Left colon (tissue), 1 donor: Measurements from ENCODE around the genes CECR2, BID and PEX26.

- PRO-cap, result no peak
These were observed 6.9 kb upstream of the CCT8L2 start for GRCh38 chr22:16599505-16600009.

DNA sequence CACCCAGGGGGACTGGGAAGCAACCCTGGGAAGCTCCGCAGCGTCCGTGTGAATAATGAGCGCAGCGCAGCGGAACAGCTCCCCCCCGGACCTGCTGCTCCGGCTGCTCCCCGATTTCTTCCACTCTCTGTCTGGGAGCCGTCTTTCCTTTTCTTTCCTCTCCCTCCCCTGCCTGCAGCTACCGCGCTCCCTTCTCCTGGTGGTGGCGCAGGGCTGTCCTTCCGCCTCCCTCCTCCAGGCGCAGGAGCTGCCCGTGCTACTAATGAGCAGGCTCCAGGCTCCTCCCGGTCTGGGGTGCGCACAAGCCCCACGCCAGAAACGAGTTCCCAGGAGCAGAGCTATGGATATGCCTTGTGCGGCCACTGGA is 107.3 kb downstream of the XKR3 start:
- PRO-cap, result no peak

GRCh38 chr22:17035854-17036698 is 28.1 kb upstream of the GAB4 start:
- PRO-cap, result no peak

- PRO-cap, result no peak
These were observed 1.6 kb downstream of the IL17RA start for GRCh38 chr22:17086238-17086987.

DNA sequence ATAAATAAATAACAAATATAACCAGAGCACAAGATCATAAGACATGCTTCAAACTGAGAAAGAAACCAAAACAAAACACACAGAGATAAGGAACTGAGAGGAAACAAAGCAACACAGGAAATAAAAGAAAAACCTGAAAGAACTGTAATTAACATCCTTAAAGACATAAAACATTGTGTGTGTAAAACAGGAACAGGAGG is 2.5 kb downstream of the ADA2 start:
- PRO-cap, result no peak

DNA sequence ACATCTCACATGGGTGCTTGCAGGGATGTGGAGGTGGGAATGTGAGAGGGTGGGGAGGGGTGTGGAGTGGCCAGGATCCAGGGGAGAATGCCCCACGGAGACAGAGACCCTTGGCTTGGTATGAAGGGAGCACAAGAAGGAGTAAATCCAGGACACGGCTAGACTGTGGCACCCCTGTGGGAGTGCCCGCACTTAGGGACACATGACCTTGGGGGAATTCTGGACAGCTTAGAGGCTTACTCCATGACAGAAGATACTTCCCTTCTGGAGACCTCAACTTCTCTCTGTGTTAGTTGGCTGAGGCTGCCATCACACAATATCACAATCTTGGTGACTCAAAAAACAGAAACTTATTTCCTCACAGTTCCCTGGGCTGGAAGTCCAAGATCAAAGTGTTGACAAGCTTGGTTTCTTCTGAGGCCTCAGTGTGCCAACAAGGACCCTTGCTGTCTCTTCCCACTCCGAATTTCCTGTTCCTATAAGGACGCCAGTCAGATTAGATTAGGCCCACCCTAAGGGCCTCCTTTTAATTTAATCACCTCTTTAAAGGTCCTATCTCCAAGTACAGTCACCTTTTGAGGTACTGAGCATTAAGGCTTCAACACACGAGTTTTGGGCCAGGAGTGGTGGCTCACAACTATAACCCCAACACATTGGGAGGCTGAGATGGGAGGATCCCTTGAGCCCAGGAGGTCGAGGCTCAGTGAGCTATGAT is 22.8 kb upstream of the ADA2 start:
- PRO-cap, result no peak

DNA sequence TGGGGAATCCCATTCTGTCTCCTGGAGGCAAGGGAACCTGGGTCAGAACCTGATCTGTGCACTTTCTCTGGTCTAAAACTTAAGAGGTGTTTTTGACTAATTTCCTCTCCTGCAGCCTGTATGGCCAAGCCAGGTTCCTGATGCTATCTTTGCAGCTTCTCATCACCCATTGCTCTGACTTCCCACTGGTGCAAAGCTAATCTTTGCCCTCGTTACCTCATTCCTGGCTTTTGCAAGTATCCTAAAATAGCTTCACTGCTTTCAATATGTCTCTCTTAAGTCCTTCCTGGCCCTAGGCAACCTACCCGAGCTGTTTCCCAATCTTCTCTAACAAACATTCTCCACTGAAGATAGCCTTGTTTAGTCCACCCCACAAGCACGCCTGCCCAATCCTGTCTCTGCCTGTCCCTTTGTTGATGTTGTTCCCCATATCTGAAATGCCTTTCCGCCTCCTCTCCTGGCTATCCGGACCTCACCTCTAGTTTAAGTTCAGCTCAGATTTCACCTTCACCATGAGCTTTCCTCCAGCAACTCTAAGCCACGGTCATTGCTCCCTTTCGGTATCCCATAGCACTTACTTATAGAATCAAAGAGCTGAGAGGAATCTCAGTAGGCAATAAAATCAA is 30.1 kb upstream of the CECR2 start:
- PRO-cap, result no peak

DNA sequence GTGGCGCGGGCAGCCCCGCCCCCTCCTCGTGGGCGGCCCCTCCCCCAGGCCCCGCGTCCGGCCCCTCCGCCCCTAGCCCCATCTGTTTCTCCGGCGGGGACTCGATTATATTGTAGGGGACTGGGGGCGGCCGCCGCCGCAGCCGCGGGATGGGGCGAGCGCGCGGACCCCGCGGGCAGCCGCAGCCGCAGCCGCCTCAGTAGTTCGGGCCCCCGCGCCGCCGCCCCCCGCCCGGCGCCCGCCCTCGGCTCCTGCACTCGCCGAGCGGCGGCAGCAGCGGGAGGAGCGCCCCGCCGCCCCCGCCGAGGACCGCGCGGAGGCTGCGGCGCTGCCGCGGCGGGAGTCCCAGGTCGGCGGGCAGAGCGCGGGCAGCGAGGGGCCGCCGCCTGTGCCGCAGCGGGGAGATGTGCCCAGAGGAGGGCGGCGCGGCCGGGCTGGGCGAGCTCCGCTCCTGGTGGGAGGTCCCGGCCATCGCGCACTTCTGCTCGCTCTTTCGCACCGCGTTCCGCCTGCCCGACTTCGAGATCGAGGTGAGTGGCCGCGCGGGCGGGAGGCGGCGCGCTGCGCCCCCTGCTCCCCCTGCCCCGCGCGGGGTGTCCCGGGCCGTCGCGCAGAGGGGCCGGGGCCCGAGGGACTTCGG is at the start of gene CECR2:
Gene CECR2, plus strand, starts transcription at position 81 of the 640 bp plus-strand sequence.
- PRO-cap, result unidirectional peak, plus-strand start at position 256 of the sequence; bidirectional peak, plus-strand start at position 522 of the sequence, minus-strand start at position 390 of the sequence

DNA sequence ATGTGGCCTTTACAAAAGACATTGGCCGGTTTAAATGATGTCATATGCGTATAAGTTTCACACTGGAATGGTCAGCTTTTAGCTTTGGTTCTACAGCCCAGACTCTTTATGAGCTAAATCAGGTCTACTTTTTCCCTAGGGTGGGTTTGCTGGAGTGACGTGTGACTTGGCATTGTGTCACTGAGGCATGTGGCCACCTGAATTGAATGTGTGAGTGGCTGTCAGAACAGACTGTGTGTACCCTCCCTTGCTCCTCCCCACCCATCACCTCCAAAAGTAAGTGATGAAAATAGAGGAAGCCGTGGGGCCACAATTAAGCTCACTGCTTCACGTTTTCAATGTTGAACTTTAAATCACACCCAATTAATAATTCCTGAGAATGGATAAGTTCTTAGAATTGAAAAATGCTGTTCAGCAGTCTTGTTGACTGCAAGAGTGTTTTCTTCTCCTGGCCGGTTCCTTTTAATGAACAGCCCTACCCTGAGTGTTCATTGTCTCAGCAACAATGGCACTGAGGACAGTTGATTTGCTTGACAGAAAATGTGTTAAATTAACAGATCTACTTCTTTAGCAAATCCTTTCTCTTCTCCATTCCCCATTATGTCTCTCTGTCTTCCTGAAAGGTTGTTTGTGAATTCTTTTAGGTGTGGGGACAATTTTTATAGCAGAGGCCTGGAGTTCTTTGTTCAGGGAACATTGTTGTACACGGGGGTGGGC is 11.3 kb downstream of the CECR2 start:
- PRO-cap, result no peak

DNA sequence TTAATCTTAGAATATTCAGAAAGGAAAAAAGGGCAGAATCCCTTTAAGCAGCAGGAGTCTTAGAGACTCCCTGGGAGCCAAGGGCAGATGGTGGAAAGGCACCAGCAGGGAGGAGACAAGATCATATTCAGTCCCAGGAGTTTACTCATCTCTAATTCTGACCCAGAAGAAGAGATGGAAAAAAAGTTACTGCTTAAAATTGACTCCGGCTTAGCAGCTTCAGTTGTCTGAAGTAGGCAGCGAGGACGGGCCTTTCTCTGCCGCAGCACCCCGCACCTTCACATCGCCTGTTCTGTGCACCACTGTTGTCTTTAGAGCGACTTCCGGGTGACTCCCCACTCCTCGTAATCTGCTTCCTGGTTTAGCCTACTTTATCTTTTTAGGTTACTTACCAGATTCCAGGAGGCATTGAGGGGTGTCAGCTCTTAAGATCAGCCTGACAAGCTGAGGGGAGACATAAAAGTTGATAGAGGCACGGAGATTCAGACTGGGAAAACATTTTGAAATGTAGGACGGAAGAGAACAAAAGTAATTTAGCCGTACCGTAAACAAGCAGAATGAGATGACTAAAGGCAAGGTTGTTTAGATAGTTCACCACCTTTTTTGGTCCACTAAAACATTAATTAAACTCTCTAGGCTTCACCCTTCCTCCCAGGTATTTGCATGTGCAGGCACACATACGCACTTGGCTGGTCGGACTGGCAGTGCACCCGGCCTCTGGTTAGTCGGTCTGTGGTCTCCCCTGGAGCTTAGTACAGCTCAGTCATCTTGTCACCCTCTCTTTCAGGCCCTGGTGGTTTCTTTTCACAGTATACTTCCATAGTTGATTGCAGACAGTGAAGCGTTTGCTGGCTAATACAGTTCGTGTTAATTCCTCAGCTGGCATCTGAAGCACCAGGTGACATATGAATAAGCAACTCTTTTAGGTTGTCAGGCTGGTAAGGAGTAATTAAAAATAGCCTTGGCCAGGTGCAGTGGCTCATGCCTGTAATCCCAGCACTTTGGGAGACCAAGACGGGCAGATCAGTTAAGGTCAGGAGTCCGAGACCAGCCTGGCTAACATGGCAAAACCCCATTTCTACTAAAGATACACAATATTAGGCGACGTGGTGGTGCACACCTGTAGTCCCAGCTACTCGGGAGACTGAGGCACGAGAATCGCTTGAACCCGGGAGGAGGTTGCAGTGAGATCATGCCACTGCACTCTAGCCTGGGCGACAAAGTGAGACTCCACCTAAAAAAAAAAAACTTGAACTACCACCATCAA is 74.6 kb downstream of the CECR2 start:
- PRO-cap, result no peak

DNA sequence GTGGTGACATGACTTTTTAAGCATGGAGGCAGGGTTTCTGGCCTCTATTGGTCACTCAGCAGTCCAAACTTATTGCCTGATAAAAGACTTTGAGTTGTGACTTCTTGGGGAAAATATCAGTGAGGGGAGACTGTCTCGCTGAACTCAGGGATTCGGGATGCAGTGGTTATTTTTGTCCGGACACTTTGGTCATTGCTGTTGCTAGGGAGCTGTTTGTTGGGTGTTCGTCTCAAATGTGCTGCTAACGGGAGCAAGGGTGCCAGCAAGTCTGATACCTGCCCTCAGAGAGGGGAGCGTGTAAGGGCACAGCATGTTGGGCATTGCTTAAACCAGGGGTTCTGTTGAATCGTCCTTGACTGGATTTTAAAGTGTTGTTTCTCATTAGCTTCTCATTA is 49.3 kb upstream of the SLC25A18 start:
- PRO-cap, result no peak

DNA sequence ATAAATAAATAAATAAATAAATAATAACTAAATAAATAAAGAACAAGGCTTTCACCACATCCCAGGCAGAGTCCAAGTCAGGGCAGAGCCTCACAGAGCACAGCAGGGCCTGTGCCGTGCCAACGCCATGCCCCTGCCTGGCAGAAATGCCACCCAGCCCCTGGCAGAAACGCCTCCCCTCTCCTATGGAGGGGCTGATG is 5.3 kb downstream of the BID start:
- PRO-cap, result no peak

DNA sequence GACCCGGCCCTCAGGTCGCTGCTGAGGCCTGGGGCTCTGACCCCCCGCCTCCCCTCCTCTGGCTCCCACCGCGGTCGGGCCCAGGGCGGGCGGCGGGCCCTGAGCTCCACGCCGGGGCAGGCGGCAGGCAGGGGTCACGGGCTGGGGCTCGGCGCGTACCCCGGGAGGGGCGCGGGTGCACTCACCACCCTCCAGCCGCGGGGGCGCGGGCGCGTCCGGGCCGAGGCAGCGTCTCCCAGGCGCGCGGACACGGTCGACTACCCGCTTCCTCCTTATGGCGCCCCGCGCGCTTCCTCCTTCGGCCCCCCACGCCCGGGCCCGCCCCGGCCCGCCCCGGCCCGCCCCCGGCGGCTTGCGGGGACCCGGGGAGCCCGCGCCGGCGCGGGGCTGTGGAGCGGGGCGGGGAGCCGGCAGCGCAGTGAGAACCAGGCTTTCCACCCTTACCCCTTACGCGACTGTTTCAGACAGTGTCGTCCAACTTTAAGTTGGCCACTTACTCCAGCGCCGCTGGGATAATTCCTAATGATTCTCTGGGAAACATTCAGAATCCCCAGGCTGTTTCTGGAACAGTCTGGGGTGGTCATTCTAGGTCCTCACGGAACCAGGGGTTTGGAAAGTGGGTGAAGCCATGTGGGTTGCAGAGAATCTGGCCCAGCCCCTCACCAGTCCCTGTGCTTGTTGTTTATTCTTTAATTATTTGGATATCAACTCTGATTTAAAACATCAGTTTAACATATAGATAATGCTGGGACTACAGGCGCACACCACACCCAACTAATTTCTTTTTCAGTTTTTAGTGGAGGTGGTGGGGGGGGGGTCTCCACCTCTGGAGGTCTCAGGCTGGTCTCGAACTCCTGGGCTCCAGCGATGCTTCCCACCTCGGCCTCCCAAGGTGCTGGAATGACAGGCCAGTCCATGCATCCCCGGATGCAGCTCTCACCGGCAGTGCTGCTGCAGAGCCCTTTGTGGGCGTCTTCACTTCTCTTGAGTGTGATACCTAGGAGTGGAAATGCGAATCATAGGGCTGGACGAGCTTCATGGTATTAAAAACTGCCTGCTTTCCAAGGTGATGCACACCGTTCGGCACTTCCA is at the start of gene BID:
Gene BID, minus strand, starts transcription at position 274 of the 1,092 bp plus-strand sequence.
- PRO-cap, result bidirectional peak, plus-strand start at position 390 of the sequence, minus-strand start at position 249 of the sequence

- PRO-cap, result no peak
These were observed 1.7 kb upstream of the BID start for GRCh38 chr22:17776108-17776322.

DNA sequence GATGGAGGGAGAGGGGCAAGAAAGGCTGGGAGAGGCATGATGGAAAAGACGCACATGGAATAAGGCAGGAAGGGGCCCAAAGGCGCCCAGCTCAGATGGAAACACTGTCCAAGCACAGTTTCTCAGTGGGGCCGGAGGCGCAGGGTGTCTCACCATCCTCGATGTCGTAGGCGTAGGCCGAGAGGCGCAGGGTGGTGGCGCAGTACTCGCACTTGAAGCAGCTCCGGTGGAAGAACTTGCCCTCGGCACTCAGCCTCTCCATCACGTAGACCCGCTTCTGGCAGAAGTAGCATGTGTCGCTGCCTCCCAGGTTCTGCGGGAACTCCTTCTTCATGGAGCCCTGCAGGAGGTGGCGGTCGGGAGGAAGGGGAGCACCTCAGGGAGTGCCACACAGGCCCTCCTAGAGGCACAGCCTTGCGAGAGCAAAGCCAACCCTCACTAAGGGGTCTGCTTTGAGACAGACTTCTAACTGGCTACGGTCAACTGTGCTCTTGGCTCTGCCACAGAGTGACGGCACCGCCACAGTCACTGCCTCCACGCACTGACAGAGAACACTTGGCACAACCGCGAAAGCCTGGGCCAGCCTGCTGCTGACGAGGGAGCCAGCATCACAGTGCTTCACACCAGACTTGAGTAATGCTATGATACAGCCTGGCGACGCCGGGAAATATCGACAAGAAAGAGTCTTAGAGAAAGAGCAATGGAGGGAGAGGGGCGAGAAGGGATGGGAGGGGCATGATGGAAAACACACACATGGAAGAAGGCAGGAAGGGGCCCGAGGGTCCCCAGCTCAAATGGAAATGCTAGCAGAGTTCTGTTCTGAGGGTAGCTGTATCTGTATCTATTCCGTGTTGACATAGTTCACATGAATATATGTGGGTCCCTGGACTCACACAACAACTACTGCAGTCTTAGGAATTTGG is 97.7 kb upstream of the BID start:
- PRO-cap, result no peak

GRCh38 chr22:17902425-17903065 is 121.8 kb downstream of the MICAL3 start:
- PRO-cap, result no peak

GRCh38 chr22:17996528-17996974 is 27.8 kb downstream of the MICAL3 start:
- PRO-cap, result no peak

GRCh38 chr22:18028885-18029571 is 4.7 kb upstream of the MICAL3 start:
- PRO-cap, result no peak

GRCh38 chr22:18077626-18078798 is at the start of gene PEX26:
Gene PEX26, plus strand, starts transcription at chr22:18077990.
- PRO-cap, result bidirectional peak, plus-strand start at chr22:18077998, minus-strand start at chr22:18077787; unidirectional peak, plus-strand start at chr22:18078249; unidirectional peak, plus-strand start at chr22:18078335; bidirectional peak, plus-strand start at chr22:18078575, minus-strand start at chr22:18078518

GRCh38 chr22:18087370-18087863 is 9.6 kb downstream of the PEX26 start:
- PRO-cap, result bidirectional peak, plus-strand start at chr22:18087718, minus-strand start at chr22:18087534